Endothelial cell (in vitro differentiated cells): ENCODE results near the genes MYO5C and ARPP19.

DNA sequence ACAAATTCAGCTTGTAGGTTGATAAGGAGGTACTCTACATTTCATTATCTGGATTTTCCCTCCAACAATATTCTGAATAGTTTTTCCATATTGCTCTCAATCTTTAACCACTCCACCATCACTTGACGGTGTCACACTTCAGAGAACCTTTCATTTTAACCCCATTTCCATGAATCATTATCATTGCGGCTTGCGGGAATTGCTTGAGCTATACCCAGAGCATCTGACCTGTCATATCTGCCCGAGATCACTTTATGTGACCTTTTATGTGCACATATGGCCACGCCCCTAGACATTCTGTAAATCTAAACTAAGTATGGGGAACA is 16.2 kb upstream of the ATP8B4 start:
- PRO-cap, result no peak

- PRO-cap, result no peak
Measured at GRCh38 chr15:50184895-50185408, 3.0 kb downstream of the SLC27A2 start.

DNA sequence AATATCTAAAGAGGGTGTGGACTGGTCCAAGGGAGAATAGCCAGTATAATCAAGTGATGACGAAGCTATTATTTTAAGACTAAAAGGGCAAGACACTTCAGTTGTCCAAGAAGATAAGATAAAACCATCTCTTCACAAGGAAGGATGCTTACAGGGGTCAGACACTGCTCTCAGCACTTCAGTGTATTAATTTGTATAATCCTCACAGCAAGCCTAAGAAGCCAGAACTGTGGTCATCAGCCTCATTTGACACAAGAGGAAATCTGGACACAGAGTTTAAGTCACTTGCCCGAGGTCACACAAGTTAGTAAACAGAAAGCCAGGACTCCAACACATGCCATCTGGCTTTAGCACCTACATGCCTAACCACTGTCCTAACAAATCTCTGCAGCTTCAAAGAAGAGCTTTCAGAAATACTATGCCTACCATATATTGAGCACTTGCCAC is 14.6 kb downstream of the HDC start:
- PRO-cap, result no peak

GRCh38 chr15:50260304-50261042 is 5.1 kb downstream of the HDC start:
- PRO-cap, result no peak

- PRO-cap, result no peak
Measured at GRCh38 chr15:50351398-50352279, 3.4 kb downstream of the GABPB1 start.

DNA sequence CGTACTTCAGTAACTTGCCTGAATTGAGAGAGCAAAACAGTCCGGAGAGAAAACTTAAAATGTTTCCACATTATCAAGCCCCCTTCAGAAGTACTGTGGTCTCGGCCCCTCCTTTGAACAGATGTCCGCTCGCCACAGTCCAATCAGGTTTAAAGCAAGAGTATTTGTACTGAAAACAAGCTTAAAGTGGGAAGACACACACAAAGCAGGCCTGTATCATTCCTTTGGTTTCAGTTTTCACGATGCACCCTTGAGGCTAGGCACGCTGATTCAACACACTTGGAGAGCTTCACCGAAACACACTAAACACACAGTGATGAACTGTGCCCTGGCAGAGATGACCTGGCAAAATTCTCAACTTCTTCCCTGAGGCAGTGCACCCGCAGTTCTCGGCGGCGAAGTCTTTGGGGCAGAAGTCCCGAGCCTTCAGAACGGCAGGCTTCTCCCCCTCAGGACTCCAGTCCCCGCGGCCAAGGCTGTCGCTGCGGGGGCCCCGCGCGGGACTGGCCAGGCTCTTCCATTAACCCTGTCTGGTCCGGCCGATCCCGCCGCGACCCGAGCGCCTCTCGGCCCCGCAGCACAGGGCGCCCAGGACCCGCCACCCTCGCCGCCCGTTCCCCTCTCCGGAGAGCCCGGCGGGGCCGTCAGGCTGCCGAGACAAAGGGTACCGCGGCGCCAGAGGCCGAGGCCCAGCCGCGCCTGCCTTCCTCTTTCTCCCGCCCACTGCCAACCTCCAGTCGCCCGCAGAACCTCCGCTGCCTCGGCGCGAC is 953 bp downstream of the GABPB1 start:
- PRO-cap, result bidirectional peak, plus-strand start at position 385 of the sequence, minus-strand start at position 61 of the sequence

- PRO-cap, result unidirectional peak, minus-strand start at chr15:50356141
Measured at GRCh38 chr15:50355998-50356342, 972 bp upstream of the GABPB1 start.

DNA sequence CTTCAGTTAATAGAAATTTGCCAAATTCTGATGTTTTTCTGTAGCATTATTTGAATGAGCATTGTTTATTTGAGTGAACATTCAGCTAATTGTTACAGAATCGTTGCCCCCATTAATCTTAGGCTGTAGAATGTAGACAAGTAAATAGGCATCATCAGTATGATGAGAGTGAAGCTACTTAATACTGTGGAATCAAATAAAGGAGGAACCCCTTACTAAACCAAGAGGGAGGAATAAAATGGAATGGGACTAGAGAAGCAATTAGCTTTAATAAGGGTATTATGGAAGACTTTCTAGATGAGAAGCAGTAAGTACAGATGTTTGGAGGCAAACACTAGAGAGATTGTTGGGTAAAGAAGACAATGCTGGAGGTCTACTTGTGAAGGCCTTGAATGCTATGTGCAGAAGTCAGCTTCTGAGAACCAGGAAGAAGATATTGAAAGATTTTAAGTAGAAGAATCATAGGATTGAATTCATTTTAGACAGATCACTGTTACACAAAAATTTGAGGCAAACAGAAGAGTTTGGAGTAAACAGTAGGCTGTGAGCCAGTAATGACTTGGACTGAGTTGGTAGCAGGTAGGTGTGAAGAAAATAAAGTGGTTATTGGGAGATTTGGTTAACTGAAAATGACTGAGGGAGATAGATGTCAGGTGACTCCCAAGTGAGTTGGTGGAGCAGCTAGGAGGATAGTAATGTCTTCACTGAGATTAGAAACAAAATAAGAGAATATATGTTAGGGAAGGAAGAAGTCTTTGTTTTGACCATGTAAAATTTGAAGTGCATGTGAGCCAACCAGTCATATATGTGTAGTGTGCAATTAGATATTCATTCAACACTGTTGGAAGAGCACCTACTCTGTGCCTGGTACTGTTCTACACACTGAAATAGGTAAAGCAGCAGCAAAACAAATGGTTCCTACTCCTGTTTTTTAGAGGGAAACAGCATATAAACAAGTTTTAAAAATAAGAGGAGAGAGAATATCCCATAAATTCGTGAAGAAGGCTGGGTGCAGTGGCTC is 1.7 kb upstream of the GABPB1 start:
- PRO-cap, result no peak

DNA sequence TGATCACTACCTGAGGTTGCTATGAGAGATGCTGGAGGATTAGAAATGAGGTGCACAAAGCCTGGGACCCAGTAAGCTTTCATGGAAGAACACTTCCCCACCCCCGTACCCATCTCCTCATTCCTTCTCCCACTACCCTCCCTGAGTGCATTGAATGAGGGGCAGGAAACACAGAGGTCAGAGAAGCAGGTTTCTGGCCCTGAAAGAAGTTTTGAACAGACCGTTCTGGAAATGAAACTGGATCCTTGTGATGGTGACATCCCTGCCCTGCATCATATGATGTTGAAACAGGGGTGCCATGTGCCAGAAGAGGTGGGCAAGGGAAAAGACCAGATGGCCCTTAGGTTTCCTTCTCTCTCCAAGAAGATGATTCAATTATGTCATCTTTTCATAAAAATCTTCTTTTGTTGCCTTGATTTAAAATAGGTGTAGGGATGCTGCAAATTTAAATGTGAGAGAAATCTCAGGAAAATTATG is 19.7 kb upstream of the TNFAIP8L3 start:
- PRO-cap, result no peak

DNA sequence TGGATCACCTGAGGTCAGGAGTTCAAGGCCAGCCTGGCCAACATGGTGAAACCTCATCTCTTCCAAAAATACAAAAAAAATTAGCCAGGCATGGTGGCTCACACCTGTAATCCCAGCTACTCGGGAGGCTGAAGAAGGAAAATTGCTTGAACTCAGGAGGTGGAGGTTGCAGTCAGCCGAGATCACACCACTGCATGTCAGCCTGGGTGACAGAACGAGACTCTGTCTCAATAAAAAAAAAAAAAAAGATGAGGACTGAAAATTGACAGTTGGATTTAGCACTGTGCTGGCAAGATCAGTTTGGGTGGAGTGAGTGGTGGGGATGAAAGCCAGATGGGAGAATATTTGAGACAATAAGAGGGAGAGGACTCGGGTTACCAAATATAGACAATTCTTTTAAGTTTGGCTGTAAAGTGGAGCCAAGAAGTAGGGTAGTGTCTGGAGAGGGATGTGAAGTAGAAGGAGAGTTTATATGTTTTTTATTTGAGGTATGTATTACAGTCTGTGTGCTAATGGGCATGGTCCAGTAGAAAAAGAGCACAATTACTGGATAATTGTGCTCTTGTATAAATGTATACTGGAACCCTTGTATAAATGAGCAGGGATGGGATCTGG is 20.4 kb downstream of the TMOD3 start:
- PRO-cap, result no peak

- PRO-cap, result no peak
Measured at GRCh38 chr15:52031472-52032065, 12.6 kb downstream of the MAPK6 start.

DNA sequence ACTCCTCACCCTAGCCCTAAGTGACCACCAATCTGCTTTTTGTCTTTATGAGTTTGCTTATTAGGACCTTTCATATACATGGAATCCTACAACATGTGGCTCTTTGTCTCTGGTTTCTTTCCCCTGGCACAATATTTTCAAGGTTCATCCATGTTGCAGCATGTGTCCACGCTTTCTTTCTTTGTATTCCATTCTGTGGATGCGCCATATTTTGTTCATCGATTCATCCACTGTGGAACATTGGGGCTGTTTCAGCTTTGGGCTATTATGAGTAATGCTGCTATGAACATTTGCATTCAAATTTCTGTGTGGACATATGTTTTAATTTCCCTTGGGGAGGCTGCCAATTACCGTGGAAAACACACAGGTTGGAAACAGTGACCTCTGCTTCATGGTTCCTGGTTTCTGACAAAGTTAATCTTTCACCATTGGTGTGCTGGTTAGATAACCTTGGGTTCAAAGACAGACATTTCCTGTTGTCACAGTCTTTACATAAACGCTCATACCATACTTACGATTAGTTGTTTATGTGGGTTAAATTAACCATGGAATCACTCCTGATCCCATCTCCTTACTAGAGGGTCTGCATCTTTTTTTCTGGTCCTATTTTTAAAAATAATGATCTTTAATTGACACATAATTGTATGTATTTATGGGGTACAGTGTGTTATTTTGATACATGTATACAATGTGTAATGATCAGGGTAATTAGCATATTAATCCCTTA is 3.4 kb upstream of the BCL2L10 start:
- PRO-cap, result no peak

- PRO-cap, result no peak
Measured at GRCh38 chr15:52223358-52224022, 32.3 kb upstream of the GNB5 start.

- PRO-cap, result no peak
Measured at GRCh38 chr15:52224659-52225327, 33.6 kb upstream of the GNB5 start.

DNA sequence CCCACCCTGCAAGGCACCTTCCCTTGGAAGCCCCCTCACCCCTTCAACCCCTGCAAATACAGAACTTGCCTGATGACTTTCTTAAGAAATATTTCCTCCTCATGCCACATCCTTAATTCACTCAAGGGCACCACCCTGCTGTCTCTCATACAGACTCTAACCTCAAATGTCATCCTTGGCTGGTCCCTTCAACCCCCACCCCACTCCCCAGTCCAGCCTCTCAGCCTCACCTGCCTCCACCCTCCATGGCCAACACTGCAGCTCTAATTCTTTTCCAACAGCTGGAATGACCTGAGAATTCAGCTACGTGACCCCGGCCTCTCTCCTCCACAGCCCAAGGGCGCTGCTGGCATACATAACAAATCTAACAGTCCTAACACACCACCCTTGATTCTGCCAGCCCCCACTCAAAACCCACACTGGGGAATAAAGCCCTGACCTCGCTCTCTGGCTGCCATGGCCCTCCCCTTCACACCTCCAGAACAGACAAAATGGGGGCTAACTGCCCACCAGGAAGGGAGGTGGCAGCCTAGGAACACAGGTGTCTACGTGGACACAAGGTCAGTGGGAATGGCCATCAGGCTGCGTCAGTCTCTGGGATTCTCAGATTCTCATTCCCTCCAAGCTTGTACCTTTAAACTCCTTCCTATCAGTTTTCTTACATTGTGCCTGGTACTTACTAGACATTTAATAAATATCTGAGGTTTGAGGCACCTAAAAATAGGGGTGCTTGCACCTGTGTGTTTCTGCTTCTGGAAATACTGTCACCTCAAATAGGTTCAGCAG is 2.0 kb downstream of the MYO5C start:
- PRO-cap, result no peak

DNA sequence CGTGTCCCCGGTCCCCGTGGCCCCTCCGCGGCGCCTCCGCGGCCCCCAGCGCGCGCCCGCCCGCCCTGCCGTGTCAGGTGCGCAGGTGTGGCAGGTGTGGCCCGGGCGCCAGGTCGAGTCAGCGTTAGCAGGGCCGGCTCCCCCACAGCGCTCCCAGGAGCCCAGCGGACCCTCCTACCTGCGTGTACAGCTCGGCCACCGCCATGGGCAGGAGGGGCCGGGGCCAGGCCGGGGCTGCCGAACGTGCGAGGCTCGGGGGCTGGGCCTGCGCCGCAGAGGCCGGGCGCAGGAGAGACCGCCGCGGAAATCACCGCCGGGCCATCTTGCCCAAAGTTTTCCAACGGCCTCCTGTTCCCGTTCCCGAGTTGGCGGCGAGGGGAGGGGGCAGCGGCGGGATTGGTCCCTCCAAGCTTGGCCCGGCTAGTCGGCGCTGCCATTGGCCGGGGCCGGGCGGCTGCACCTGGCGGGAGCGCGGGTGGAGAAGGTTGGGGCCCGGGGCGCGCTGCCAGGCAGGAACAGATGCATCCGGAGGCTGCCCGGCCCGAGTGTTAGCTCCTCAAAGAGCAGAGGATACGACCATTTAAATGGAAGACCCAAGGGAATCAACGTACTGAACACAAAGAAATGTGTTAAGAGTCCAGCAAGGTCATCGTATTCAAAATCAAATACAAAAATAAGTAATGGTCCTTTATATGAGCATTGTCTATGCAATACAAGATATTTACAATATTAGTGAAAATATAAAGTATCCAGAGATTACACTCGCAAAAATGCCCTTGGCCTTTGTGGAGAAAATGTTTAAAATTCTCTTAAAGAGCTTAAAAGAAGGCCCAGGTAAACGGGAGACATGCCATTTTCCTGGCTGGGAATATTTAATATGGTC is at the start of gene MYO5C:
TSS of gene MYO5C (minus strand) at position 373 of the 883 bp plus-strand sequence.
- PRO-cap, result bidirectional peak, plus-strand start at position 559 of the sequence, minus-strand start at position 325 of the sequence

DNA sequence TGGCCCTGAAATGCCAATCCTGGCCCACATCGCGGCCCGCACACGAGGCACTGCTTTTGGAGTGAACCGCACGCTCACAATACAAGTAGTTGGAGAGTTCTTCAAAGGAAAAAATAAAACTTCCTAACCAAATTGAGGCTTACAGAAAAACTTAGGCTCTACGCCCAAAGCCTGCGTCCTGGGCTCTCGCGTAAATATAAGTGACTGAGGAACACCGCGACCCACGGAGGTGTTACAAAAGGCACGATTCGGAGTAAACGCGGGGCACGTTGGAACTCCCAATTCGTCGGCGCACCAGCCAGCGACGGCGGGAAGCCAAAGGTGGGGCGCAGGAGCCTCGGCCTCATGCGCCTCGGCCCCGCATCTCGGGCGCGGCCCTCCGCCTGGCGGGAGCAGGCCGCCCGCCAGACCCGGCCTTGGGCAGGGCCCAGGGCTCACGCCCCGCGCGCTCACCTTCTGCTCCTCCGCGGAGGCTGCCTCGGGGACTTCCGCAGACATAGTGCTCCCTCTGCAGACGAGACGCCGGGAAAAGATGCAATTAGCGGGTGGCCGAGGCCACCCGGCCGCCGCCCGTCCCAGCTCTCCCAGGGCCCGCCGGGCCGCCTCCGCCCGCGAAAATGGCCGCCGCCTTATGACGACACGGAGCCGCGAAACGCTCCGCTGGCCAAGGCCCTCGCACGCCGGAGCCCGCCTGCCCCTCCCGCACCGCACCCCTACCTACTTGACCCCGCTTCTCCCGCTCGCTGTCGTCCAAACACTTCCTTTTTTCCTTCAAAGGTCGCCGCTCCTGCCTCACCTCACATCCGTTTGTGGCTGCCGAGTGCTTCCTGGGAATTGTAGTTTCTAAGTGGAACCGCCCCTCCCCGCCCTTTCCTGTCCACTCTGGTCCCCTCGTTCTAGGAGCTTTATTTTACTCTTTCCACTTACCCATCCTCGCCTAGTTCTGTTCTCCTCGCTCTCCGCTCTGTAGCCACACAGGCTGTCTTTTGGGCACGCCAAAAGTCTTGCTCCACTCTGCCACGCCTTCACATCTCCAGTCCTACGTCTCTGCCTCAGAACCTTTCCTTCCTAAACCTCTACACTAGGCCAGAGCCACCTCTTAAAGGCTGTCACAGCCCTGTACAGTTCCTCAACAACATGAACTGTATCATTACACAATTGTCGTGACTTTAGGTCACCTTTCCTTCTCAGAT is at the start of gene ARPP19:
TSS of gene ARPP19 (minus strand) at position 636 of the 1,193 bp plus-strand sequence.
- PRO-cap, result bidirectional peak, plus-strand start at position 297 of the sequence, minus-strand start at position 206 of the sequence; bidirectional peak, plus-strand start at position 363 of the sequence, minus-strand start at position 403 of the sequence; bidirectional peak, plus-strand start at position 513 of the sequence, minus-strand start at position 501 of the sequence; bidirectional peak, plus-strand start at position 632 of the sequence, minus-strand start at position 633 of the sequence

- PRO-cap, result no peak
Measured at GRCh38 chr15:52650582-52651242, 28.5 kb downstream of the ATOSA start.

DNA sequence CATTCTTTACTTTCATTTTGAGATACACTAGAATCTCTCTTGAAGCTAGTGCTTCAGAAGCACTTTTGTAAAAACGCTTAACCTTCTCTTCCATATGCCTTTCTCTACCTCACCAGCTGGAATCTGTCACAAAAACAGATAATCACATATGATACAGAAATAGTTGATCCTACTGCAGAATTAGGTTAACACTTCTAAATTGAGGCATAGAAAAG is 1.5 kb downstream of the ATOSA start:
- PRO-cap, result no peak

- PRO-cap, result no peak
Measured at GRCh38 chr15:52803256-52804337, 13.5 kb upstream of the ONECUT1 start.